Choroid plexus epithelial cell (primary cell): ENCODE measurements around a stretch of chr17.

DNA sequence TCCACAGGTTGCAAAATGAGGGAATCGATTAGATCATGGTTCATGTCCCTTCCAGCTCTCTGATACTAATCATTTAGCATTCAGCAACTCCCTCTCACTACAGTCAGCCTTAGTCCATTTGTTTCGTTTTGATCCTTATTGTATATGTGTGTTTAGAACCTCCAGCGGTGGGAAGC is 21.0 kb downstream of the MYL4 start:
- RRBS: no CpG with 5 or more reads among the region's 3 CpGs

DNA sequence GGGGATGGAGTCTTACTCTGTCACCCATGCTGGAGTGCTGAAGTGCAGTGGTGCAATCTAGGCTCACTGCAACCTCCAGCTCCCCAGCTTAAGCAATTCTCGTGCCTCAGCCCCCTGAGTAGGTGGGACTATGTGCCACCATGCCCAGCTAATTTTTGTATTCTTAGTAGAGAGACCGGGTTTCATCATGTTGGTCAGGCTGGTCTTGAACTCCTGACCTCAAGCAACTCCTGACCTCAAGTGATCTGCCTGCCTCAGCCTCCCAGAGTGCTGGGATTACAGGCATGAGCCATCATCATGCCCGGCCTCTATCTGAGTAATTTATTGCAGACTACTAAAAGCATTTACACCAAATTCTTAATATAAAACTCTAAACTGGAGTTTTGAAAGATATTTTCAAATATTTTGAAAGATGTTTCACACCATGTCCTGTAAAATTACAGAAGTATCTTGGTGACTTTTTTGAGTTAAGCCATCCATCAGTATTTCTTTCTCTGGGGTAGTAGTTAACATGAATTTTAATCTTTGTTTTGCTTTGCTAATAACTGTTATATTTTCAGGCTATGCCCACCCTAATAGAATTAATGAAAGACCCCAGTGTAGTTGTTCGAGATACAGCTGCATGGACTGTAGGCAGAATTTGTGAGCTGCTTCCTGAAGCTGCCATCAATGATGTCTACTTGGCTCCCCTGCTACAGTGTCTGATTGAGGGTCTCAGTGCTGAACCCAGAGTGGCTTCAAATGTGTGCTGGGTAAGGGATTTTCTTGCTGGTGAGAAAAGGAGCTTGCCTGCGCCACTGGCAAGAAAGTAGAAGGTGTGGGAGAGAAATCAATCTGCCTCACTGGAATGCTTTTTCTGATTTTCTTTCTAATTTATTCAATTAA is 19.6 kb downstream of the KPNB1 start:
- RRBS: no CpG with 5 or more reads among the region's 5 CpGs

- RRBS: no CpG with 5 or more reads among the region's 16 CpGs
Observed at GRCh38 chr17:47676833-47677421, 17.0 kb upstream of the TBKBP1 start.

DNA sequence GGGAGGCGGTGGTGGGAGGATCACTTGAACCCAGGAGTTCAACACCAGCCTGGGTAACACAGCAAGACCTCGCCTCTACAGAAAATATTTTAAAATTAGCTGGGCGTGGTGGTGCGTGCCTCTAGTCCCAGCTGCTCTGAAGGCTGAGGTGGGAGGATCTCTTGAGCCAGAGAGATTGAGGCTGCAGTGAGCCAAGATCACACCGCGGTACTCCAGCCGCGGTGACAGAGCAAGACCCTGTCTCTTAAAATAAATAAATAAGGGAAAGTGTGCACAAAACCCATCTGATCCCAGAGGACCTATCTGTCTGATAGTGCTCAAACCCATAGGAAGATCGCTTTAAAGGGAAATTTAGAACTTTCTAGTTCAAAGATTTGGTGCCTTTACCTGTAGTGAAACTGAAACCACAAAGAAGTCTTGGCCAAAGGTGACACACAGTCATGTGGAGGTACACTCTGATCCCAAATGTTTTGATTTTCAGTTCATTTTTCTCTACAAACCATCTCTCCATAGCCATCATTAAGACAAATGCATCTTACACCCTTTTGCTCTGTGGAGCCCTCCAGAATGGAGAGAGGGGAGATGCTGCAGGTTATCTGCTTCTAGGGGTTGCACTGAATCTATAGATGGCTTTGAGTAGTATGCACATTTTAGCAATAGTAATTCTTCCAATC is 782 bp upstream of the SCRN2 start:
- RRBS: no CpG with 5 or more reads among the region's 9 CpGs

- RRBS: no CpG with 5 or more reads among the region's 7 CpGs
Observed at GRCh38 chr17:47855402-47856126, 4.6 kb upstream of the SP6 start.

- RRBS: no CpG with 5 or more reads among the region's 4 CpGs
Observed at GRCh38 chr17:48033600-48034154, 3.9 kb downstream of the COPZ2 start.

DNA sequence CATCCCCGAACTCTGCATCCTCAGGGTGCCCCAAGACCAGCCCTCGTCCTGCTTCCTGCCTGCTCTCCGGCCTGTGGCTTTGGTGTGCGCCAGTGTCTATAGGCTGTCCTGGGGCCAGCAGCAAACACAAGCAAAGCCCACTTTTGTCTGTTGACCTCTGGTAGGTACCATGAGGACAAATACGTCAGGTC is 299 bp upstream of the COPZ2 start:
- RRBS: no CpG with 5 or more reads among the region's 5 CpGs

DNA sequence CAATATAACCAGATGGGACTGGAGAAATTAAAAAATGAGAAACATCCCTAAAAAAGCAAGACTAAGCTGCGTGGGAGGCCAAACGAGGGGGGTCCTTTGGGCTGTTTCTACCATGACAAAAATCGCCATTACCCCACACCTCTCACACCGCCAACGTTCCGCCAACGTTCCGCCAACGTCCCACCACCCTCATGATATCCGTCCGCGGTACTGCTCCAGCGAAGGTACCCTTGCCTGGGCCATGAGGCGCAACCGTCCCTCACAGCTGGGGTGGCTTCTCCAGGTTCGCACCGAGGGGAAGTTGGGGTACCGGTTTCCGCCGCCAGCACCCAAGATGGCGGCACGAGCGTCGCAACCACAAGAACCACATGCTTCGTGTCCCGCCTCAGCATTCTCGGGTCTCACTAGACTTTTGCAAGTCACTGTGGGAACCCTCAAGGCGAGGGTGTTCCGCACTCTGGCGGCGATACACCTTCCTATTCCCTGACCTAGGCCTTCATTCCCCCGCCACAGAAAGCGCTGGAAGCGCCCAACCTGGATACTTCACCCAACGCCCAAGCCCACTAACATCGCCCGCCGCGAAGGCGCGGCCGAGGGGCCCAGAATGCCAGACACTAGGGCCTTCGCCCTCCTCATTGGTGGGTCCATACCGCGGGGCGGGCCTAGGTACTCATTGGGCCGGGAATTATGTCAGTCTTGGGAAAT is 521 bp upstream of the NFE2L1 start:
- RRBS: no CpG with 5 or more reads among the region's 47 CpGs

- RRBS: 2% methylated on average over 11 of the region's 55 CpGs
Observed at GRCh38 chr17:48048449-48049497, 614 bp downstream of the NFE2L1 start.

- RRBS: no CpG with 5 or more reads among the region's 7 CpGs
Observed at GRCh38 chr17:48111571-48112263, 4.2 kb downstream of the SNX11 start.

- RRBS: no CpG with 5 or more reads among the region's 5 CpGs
Observed at GRCh38 chr17:48130333-48130814, 22.8 kb downstream of the SNX11 start.

DNA sequence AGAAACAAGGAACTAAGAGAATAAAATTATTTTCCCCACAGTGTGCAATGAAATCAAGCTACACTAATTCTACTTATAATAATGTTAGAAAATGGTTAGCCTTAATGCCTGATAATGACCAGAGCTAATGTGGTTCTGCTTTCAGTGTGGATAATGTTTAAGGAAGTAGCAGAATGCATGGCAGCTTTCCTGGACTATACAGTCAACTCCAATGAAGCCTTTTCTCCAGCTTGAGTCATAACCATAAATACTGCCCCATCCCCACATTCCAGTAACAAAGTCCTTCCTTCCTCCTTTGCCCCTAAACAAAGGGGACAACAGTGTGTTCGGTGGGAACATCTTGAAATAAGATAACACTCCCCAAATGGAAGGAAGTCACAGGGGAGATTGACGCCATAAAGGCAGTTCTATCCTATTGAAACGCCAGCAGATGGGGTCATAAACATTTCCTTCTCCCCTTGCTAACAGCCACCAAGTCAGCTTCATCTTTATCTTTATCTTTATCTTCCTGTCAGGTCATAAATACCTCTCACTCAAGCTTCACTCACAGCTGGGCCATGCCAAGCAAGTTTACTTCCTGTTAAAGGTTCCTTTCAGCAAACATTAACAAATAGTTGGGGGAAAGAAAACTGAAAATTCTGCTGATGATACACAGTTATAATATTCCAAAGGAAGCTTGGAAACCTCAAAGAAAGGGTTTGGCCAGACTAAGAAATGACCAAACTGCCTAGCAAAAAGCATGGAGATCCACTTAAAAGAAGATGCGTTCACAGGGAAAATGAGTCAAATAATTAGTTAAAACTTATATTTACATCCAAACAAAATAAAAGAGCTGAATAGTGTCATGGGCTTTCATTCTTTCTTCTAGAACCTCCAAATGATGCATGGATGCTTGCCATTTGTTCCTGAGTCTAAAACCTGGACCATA is 136.7 kb downstream of the SNX11 start:
- RRBS: no CpG with 5 or more reads among the region's 4 CpGs

GRCh38 chr17:48254815-48255362 is 147.3 kb downstream of the SNX11 start:
- RRBS: no CpG with 5 or more reads among the region's 1 CpG

DNA sequence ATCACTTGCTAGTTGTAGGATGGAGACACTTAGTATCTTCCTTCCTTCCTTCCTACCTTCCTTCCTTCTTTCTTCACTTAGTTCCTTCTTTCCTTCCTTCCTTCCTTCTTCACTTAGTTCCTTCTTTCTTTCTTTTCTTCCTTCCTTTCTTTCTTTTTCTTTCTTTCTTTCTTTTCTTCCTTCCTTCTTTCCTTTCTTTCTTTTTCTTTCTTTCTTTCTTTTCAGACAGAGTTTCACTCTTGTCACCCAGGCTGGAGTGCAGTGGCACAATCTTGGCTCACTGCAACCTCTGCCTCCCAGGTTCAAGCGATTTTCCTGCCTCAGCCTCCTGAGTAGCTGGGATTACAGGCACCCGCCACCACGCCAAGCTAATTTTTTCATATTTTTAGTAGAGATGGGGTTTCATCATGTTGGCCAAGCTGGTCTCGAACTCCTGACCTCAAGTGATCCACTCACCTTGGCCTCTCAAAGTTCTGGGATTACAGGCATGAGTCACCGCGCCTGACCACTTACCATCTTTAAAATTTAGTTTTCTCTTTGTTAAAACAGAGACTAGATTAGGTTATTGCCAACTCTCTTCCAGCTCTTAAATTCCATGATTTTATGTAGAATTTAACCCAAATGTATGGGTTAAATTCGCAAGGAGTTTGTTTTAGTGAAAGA is 91.9 kb downstream of the SKAP1 start:
- RRBS: no CpG with 5 or more reads among the region's 7 CpGs

DNA sequence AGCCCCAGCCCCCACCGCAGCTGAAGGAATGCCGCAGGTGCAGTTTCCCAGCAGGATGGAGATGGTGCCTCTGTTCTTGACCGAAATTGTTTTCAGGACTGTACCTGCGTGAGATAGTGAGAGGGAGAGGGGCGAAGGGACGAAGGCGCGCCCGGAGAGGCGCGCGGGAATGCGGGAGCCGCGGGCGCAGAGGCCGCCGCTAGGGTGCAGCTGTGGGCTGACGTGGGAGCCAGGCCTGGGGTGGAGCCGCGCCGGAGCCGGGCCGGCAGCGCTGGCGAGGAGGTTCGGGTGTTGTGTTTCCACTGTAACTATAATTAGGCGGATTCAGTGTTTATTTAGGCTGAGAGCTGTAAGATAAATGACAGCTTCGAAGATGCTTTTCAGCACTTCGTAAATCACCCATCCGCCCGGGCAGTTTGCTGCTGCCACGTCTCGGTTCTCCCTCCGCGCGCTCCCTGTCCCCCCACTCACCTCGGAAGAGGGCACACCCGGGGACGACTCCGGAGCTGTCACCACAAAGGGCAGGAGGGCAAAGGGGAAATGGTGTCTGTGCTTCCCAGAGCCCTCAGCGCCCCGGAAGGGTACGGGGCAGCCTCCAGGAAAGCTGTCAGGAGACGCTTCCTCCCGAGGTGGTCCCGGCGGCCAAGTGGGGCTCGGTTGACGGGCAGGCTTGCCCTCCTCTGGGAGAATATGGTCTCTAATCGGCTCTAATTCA is 38.2 kb downstream of the HOXB1 start:
- RRBS: 3% methylated on average over 24 of the region's 51 CpGs

DNA sequence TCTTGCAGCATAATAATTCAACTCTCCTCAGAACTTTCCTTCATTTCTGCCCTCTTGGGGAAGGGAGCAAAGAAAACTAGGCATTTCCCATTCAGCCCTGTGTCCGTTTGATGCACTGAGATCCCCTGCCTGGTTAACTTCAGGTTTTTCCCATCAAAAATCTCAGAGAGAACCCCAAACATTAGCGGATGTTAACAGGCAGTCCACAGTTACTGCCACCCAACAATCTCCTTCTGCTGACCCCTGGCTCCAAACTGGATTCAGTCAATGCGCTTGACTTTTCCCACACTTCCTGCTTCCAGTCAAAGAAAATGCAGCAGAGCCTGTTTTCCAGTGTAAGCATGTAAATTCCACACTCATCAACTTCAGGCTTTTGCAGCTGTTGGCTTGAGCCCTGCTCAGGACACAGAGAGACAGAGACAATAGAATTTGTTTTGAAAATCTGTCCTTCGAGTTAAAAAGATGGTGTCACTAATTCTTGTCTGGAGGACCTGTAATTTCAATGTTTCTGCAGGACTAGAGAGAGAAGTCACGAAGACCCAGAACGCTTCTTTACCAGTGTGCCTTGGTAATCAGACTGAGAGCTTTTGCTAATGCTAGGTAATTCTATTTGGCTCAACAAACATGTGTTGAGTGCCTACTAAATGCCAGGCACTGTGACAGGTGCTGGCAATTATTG is 32.7 kb downstream of the HOXB1 start:
- RRBS: no CpG with 5 or more reads among the region's 6 CpGs

DNA sequence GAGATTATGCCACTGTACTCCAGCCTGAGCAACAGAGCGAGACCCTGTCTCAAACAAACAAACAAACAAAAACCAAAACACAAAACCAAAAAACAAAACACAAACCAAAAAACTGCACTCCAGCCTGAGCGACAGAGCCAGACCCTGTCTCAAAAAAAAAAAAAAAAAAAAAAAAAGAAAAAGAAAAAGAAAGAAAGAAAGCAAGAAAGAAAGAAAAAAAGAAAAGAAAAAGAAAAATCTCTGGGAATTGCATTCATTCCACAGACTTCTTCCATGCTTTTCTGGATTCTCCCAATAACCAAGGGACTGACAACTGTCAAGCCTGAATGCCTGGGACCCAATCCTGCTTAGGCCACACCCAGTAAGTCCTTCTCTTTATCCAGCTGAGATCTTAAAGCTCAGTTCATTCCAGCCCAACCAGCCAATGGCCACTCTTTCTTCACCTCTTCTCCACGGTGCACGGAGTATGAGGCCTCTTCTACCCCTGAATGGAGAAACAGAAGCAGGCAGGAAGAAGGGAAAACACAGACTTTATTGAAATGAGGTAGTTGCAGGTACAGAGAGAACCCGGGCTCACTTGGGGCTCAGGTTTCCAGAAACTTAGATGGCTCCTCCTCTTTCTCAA is 2.7 kb downstream of the HOXB1 start:
- RRBS: no CpG with 5 or more reads among the region's 5 CpGs

DNA sequence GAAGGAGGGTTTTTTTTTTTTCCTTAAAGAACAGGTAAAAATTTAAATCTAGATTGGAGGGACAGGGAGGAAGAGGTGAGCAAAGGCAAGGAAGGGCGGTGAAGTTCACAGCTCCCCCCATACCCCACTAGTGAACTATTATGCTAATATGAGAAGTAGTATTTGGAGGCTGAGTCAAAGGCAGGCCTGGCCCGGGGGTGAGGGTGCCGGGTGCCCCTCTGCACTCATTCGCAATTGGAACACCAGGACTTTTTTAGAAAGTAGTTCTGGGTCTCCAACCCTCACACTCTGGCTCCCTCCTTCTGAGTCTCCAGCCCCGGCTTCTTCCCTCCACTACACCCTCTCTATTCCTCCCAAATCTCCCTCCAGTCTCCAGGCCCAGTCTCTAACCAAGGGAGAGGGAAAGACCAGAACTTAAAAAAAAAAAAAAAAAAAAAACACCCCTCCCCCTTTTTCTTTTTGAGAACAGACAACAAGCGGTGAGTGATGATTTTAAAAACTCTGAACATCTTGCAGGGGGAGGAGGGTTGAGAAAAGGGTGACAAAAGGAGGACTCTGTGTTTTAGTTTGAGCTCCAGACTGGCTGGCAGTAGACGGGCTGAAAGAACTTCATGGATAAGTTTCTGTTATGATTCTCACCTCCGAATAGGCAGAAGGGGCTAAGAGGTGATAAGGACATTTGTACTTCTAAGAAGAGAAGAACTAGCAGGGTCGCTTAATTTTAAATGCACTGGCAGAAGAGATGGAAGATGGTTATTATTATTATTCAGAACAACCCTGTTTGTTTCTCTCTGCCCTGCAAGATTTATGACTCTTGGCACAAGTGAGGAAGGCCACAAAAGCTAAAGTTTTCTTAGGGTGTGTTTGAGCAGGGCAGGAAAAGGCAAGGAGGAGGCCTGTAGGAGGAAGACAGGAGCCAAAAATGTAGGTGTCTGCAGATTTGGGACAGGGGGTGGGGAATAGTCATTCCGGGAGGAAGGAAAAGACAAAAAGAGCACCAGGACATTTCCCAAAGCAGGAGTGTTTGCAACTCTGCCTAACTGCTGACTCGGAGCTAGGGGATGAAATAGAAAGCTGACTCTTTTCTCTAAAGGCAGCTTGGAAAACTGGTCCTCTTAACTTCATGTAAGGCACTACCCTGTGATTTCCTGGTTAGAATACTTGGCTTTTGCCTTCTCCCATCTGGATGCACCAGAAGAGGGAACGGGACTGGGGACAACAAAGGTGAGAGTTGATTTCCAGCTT is 11.6 kb upstream of the HOXB2 start:
- RRBS: 38% methylated on average over 3 of the region's 12 CpGs

DNA sequence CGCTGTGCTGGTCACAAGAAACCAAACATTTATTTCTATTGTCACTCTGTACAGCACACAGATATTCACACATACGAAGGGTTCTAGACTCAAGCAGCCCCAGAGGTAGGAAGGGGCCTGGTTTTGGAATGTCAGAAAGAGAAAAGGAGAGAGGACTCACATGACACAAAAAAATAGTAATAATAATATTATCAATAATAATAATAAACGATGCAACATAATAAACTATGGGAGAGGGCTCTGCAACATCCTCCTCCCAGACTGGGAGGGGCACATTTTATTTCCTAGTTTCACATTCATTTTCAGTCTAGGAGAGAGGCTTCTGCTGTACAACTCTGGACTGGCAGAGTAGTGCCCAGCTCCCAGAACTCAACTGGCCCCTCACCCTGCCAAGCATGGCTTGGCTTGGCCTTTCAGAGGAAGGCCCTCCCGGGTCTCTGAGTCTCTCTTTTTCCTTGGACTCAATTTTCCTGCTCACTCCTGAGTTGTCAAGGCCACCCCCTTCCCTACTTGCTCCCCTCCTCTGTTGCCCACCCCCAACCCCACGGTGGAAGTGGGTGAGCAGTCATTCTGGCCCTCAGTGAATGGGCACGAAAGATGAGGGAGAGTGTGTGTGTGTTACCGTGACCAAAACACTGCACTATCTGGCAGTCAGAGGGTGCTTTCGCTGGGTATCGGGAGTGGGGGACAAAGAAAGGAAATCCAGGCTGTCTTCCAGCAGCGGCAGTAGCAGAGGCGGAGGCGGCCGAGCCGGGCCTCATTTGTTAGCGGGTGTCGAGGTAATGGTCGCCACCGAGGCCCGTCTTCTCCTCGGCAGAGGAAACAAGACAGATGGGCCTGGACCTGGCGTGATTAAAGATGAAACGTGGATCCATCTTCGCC is 2.4 kb downstream of the HOXB4 start:
- RRBS: no CpG with 5 or more reads among the region's 23 CpGs